Duodenum (tissue), 1 donor: ENCODE measurements around a stretch of chr17.

- PRO-cap, result unidirectional peak, minus-strand start at chr17:37708894
Measured at GRCh38 chr17:37708710-37709387, 36.0 kb downstream of the HNF1B start.

DNA sequence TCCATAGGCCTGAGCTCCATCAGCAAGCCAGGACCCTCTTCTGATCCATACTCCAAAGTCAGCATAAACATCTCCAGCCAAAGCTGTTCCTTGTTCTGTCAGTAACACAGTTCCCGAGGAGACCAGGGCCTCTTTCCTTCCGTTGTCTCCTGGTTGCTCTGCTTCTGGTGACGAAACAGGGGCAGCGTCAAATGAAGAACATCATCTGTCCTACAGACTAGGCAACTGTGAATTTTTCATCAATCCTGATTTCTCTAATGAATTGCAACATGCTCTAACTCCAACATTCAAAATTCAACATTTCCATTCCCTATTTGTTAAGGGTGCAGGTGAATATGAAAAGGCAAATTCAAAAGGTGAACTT lies 83.9 kb upstream of the HNF1B start:
- PRO-cap, result no peak

DNA sequence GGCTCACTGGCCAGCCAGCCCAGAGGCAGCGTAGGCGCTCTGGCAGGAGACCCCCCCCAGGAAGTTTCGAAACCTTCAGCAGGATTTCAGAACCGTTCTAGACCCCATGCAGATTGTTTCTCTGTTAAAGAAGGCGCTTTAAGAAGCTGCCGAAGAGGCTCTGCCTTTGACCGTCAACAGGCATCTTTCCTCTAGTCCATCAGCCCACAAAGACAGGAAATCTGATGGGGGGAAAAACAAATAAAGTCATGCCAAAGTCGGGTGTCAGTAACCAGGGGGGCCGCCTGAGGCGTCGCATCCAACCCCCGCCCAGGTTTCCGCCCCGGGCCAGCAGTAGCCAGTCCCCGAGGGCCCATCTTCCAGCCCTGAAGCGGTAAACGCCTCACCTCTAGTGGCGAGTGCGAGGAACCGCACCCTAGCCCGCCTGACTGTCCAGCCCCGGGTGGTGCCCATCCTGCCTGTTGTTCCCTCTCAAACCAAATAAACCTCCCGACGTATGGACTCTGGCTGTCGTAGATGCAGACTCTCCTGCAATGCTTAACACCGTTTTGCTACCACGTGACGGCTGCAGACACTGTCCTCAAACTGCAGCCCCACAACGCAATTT lies 79.6 kb upstream of the TBC1D3K start:
- PRO-cap, result no peak

GRCh38 chr17:38322324-38323373 lies 21.1 kb downstream of the GPR179 start:
- PRO-cap, result no peak

GRCh38 chr17:38429530-38429788 lies 1.2 kb downstream of the ARHGAP23 start:
- PRO-cap, result no peak

GRCh38 chr17:38455858-38456708 lies 27.8 kb downstream of the ARHGAP23 start:
- PRO-cap, result no peak

GRCh38 chr17:38559005-38559362 lies 46.8 kb downstream of the SRCIN1 start:
- PRO-cap, result no peak

GRCh38 chr17:38559363-38559807 lies 46.4 kb downstream of the SRCIN1 start:
- PRO-cap, result no peak

DNA sequence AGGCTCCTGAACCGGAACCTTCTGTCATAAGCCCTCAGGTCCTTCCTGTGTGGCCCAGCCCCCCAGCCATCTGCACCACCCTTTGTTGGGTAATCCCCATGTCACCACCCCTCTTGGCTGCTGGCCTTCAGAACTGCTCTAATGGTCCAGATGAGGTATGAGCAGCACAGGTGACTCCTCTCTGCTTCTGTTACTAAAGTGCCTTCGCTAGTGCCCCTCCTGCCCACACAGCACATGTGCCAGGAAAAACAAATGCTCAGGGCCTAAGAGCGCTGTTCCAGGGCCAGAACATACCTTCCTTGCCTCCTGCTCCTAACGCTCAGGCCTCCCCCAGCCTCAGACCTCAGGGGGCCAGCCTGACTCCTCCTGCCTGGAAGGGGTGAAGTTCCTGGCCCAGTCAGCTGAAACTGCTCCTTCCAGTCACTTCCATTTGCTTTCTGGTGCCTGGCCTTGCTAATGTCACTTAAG lies 14.4 kb downstream of the SRCIN1 start:
- PRO-cap, result no peak

- PRO-cap, result unidirectional peak, minus-strand start at chr17:38606500
Measured at GRCh38 chr17:38606367-38606887, 675 bp upstream of the SRCIN1 start.

- PRO-cap, result unidirectional peak, minus-strand start at chr17:38704608
Measured at GRCh38 chr17:38704270-38704764, 756 bp upstream of the MLLT6 start.

DNA sequence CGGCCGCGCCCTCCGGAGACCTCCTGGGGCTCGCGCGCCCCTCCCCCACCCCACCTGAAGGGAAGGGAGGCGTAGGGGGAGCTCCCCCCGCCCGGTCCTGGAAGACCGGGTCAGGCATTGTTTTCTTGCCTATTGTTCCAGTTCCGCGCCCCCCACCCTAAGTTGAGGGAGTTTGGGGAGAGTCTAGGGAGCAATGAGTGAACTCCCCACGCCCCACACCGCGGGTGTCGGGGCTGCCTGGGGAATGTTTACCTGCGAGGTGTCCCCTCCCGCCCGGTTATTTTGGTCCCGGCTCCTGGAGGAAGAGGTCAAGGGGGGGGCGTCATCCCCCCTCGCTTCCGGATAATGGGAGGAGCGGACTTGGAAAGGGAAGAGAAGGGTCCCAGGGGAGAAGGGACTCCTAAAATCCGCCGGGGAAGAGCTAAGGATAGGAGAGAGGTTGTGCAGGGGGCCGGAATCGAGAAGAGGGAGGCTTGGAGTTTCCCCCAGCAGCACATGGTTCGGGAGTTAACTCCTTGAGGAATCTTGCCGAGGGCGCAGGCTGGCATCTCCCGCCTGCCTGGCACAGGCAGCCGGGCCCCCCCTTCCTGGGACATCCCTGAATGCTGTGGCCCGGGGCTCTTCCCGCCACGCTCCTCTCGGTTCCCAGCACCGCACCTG lies 859 bp downstream of the MLLT6 start:
- PRO-cap, result no peak

GRCh38 chr17:38731795-38732275 lies 1.7 kb downstream of the CISD3 start:
- PRO-cap, result no peak

GRCh38 chr17:38750343-38751245 lies 1.9 kb upstream of the PSMB3 start:
- PRO-cap, result no peak

- PRO-cap, result no peak
Measured at GRCh38 chr17:38849776-38850623, 3.5 kb downstream of the RPL23 start.

DNA sequence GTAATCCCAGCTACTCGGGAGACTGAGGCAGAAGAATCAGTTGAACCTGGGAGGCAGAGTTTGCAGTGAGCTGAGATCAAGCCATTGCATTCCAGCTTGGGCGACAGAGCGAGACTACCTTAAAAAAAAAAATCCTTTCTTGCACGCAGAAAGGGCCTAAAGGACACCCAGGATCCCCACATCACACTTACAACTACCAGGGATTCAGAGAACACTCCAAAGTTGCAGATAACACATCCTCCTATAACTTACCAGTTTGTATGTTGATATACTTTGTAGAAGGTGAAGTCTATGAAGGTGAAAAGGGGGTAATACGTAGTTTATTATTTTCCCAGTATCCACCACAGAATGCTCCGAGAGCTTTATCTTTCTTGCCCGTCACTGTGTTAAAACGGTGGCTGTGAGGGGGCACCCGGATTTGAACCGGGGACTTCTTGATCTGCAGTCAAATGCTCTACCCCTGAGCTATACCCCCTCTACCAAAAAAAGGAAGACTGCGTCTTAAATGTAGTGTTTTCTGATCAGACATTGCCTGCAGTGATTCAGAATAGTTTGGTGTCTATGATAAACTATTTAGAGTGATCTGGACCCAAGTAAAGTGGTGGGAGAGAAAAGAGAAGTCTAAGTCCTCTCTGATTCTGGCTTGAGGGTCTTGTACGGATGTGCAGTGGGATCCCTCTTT lies 7.9 kb upstream of the RPL23 start:
- PRO-cap, result no peak

GRCh38 chr17:39046939-39047393 lies 79.8 kb upstream of the FBXO47 start:
- PRO-cap, result no peak

GRCh38 chr17:39153394-39154053 lies 2.1 kb upstream of the PLXDC1 start:
- PRO-cap, result unidirectional peak, plus-strand start at chr17:39153868

DNA sequence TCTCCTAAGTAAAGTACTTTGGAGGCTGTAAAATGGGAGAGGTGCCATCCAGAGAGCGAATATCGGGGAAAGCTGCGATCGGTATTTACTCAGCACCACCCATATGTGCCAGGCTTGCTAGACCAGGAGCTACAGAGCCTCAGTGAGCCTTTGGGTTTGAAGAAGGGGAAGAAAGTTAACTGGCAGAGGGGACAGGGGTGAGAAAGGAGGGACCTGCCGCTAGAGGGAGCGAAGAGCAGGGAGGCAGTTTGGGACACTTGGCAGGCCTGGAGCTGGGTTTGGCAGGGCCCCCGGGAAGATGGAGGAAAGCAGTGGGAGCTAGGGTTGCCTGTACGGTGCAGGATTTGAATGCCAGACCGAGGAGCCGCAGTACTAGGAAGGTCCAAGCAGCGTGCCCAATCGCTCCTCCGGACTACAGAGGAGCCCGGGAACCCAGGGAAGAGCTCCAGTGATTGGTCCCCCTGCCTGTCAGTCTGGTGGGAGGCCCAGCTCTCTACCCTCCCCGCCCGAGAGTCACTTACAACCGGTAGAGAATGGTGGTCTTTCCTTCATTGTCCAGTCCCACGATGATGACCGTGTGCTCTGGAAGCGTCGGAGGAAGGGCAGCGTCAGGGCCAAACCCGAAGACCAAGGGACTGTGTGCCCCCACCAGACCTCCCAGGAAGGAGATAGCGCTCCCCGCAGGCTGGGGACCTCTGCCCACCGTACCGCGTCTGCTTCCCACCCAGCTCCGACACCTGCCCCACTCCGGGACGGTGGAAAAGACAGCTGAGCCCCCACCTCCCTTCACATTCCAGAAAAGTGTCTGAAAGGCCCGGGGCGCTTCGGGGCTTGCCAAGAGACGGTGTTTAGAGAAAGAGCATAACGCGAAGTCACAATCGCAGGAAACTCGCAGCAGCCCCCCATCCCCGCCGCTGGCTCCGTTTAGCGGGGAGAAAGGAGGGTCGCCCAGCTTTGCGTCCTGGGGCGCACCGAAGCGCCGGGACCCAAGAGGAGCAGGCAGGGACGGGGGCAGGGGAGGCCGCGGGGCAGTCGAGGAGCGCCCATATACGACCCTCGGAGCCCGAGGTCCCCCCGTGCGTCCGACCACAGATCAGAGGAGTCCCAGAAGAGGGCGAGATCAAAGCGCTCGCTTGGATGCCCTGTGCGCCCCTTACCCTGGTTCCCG lies 1.0 kb downstream of the ARL5C start:
- PRO-cap, result no peak

DNA sequence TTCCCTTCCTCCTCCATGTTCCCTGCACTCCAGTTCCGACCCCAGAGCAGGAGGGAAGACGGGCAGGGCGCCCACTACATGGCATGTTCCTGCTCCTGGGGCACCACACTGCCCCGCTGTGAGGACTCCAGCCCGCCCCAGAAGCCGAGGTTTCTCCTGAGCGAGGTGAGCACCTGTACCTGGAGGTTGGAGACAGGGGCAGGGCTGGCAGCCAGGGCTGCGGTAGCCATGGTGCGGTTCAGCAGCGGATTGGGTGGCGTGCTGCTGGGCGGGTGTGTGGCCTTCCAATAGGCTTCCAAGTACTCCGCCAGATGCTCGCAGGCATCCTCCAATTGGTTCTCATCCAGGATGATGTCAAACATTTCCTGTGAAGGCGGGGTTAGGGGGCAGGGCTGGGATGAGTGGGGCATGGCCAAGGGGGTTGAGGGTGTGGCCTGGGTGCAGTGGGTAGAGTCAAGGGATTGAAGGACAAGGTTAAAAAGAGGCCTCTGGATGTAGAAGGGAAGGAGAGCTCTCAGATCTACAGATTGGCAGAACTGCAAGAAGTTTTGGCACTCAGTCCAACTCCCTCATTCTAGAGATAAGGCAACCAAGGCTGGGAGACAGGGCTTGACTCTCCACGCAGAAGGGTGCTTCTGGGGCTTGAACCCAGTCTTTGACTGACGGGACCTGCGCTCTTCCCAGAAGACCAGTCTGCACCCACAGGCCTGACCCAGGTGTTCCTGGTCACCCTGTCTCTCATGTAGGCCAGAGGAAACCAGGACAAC lies 11.4 kb upstream of the ARL5C start:
- PRO-cap, result no peak